Endodermal cell (in vitro differentiated cells): ENCODE measurements around the gene DUSP16.

GRCh38 chr12:11565100-11565618 lies 84.3 kb upstream of the ETV6 start:
- PRO-cap: no peak

DNA sequence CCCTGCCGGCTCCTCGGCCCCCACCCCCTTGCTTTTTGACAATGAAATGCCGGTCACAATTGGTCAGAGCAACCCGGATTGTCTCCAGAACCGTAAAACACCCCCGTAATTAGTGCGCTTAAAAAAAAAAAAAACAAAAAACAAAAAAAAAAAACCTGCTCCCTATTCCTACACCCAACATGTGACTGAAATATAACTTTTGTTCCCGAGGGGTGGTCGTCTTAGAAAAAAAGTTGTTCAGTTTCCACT lies 812 bp downstream of the ETV6 start:
- PRO-cap: no peak

DNA sequence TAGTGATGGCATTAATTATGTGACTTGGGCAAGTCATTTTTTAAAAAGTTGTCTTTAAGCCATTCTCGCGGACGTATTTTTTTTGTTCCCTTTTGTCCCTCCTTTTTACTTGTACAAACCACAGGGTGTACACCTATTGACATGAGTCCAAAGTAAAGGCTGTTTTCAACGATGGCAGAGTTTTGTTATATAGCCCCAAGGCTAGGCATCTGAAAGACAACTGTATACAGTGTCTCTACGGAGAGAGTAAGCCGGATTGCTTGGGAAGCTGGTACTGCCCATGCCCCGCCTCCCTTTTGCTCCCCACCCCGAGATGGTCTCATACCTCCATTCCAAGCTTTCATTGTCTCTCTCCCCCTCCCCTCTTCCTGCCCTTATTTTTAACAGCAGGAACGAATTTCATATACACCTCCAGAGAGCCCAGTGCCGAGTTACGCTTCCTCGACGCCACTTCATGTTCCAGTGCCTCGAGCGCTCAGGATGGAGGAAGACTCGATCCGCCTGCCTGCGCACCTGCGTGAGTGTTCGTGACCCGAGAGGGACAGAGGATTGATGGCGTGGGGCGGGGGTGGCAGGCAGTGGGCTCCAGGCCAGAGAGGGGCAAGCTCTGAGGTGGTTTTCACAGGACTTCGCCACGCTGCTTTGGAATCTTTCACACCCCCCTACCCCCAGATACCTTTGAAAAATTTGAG lies 102.7 kb downstream of the ETV6 start:
- PRO-cap: no peak

- PRO-cap: bidirectional peak, plus-strand start at chr12:11812640, minus-strand start at chr12:11812693; bidirectional peak, plus-strand start at chr12:11813040, minus-strand start at chr12:11812922
Observed at GRCh38 chr12:11812245-11813485, 163.2 kb downstream of the ETV6 start.

DNA sequence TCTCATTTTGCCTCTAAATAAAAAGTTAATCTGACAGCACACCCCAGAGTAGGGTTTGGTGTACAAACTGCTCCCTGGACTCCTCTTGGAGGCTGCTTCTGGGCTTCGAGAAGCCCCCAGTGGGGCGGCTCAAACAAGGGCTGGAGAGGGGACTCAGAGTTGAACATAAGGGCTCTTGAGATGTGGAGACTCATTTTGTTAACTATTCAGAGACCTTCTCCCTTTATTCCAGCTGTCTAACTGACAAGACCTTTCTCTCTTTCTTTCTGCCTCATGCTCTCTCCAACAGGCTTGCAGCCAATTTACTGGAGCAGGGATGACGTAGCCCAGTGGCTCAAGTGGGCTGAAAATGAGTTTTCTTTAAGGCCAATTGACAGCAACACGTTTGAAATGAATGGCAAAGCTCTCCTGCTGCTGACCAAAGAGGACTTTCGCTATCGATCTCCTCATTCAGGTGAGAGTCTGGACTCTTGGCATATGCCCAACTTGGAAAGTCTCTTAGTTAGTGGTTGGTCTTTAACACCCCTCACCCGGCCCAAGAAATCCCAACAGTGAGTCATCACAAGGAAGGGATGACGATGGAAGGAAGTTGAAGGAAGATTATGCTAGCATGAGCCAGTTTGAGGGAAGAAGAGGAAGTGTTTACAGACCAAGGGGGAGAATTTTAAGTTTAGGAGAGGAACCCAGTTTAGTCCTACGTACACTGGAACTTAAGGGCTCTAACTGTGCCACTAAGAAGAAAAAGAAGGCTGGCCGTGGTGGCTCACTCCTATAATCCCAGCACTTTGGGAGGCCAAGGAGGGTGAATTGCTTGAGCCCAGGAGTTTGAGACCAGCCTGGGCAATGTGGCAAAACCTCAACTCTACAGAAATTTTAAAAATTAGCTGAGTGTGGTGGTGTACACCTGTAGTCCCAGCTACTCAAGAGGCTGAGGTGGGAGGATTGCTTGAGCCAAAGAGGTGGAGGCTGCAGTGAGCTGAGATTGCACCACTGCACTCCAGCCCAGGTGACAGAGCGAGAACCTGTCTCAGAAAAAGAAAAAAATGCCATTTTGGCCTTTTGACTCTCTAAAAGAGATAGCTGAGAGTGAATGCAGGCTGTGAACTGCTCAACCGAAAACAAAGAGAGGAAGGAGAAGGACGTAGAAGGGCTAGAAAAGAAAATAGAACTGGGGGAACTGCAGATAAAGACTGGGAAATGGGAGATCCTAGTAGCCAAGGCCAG lies 189.8 kb downstream of the ETV6 start:
- PRO-cap: no peak

GRCh38 chr12:11856975-11857251 lies 207.4 kb downstream of the ETV6 start:
- PRO-cap: no peak

DNA sequence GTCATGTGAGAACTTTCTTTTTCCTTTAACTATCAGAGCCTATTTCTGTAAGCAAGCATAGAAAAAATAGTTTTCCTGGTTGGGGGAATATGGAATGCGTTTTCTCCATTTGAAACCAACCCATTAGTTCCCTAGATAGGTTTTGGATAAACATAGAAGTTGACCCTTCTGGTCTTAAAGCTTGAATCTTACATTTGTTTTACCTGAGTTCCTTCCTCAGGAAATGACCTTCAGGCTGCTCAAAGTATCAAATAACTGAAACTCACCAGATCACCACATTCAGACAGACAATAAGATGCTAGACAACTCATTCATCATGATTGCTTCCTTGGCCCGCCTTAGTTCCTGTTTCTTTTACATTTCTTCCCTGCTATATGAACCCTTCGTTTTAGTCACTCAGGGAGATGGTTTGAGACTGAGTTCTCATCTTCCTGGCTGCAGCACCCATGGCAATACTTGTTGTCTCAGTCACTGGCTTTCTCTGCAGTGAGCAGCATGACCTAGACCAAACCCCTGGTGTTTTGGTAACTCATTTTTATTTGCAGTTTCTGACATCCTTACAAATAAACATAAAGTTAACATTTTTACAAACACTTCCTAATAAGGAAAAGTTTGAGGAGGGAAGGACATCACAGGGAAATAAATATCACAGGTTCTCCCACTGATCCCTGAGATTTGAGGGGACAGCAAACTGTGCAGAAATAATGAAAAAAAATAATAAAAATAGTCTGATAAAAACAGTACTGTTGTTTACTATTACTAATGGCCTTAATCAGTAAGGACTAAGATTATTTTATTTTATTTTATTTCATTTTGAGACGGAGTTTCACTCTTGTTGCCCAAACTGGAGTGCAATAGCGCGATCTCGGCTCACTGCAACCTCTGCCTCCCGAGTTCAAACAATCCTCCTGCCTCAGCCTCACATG lies 52.0 kb downstream of the LRP6 start:
- PRO-cap: no peak

DNA sequence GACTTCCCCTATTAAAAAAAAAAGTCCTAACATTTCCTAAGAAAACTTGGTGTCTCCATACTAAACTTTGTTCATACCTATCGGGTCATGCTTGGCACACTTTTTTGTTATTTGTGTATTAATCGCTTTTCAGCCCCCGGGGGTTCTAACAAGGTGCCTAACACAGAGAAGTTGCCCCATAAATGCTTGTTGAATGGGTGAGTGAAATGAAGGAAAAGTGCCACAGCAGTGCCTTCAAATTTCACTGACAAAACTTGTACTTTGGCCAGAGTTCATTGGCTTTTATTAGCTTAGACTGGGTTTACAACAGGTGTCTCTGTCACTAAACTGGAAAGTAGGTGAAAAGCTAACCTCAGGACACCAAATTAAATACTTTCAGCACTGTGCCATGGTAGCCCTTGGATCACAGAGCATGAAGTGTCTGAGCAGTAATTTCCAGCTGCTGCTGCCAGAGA lies 41.6 kb upstream of the LRP6 start:
- PRO-cap: no peak

- PRO-cap: no peak
Observed at GRCh38 chr12:12336010-12336576, 13.9 kb downstream of the MANSC1 start.

DNA sequence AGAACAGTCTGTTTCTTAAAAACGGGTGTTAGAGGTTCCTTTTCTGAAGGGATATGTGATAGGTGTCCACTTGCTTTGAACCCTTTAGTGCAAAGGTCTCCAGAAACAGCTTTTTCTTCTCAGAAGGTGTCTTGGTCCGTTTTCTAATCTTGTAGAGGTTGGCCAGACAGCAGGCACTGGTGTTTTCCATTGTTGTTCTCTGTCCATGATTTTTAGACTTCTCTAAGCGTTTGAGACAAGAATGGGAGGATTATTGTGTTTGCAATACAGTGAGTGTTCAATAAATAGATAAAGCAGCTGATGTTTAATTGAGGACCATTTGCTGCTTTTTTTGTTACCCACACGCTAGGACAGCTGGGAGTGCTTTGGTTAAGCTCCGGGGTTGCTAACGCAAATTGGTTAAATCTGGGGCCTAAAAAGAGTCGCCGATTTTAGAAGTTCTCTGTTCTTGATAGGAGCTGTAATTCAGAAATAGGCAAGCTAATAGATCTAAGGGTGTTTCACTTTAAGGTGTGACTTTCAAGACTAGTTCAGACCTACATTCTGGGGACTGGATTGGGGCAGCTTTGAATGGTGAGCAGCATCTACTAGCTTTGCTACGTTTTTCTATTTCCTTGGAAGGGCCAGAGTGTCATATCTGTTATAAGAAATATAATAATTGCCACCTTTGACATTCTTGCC lies 1.1 kb downstream of the BORCS5 start:
- PRO-cap: no peak

DNA sequence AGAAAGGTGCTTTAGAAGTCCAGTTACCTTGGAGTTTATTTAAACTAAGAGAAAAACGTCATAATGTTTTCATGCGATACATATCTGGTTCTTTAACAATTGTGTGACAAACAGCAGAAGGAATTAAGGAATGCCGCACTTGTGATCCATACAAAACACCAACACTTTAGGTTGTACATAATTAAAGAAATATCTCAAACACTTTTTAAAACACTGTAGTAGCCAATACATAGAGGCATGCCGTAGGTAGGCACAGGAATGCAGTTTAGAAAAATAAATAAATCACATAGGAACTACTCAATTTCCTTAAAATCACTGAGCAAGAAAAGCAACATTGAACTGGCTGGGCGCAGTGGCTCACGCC lies 94.4 kb downstream of the BORCS5 start:
- PRO-cap: no peak

- PRO-cap: bidirectional peak, plus-strand start at chr12:12562712, minus-strand start at chr12:12562863; bidirectional peak, plus-strand start at chr12:12563053, minus-strand start at chr12:12563147; unidirectional peak, minus-strand start at chr12:12563147
Observed at GRCh38 chr12:12562528-12563454, at the start of gene DUSP16. DUSP16 (minus strand) TSS chr12:12562863.

GRCh38 chr12:12726435-12727120 lies 9.4 kb downstream of the CDKN1B start:
- PRO-cap: no peak

GRCh38 chr12:12838457-12838708 lies 25.2 kb downstream of the DDX47 start:
- PRO-cap: no peak

GRCh38 chr12:12979686-12980437 lies 20.2 kb downstream of the HEBP1 start:
- PRO-cap: no peak

GRCh38 chr12:12992036-12993074 lies 7.7 kb downstream of the HEBP1 start:
- PRO-cap: no peak

DNA sequence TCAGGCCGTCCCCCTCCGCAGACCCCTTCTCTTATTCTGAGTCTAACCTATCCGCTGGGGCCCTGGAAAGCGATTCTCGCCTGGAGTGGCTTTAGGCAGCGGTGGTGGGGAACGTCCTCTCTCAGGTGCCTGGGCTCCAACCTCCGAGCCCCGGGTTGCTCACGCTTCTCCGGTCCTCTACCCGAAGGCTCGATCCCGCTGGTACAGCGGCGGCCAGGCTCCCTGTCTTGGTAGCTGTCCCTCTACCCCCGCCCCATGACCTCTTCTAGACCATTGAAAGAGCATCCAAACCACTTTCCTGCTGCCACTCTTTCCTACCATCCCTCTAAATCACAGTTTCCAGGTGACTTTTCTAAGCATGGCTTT lies 522 bp upstream of the HEBP1 start:
- PRO-cap: bidirectional peak, plus-strand start at position 72 of the sequence, minus-strand start at position 38 of the sequence

DNA sequence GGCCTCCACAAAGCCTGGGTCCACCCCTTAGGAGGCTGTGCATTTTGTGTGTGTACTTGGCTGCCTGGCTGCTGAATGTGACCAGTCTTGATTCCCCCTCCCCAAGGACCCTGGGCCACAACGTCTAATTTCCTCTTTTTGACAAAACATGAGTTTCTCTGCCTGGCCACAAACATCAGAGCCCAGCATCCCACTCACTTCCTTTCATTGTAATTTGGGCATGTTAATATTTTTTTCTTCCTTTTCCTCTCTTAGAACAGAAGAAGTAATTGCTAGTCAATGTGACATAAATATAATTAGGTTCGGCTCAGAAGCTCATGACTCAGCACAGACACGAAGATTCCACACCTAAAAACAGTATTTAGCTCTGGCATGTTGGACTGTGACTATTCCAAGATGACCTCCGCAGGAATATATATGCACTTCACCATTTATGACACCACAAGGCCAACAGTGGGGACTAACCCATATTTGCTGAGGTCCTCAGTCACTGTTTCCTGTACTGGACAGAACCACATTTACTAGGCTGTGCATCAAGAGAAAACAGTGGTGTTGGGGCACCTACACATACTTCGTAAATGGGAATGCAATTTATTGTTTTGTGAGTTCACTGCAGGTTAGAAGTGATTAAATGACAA lies 4.3 kb downstream of the GSG1 start:
- PRO-cap: no peak

DNA sequence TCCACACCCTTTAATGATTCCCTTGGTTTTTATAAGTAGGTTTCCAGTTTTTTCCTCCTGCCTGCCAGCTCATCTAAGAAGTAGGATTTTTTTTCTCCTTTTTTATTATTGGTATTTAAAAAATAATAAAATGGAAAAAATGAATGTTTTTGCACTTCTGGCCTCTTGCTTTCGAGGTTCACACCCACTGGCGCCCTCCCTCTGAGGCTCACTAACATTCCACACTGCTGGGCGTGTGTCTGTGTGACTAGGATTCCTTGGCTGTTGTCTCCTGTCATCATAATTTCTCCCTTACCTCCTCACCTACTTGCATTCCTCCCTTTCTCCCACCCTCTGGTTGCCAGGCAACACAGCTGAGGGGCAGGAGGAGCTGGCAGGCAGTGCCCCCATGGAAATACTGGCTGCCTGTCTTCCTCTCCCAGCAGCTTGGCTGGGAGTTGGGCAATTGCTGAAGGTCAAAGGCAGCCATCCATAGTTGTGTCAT lies 24.7 kb upstream of the EMP1 start:
- PRO-cap: no peak

GRCh38 chr12:13251541-13251796 lies 54.9 kb downstream of the EMP1 start:
- PRO-cap: no peak